Renal cortical epithelial cell (primary cell): ENCODE results near the gene MCRS1.

GRCh38 chr12:48717518-48717859 is 982 bp upstream of the CCNT1 start:
- RRBS = no CpG with 5 or more reads among the region's 8 CpGs

GRCh38 chr12:48771456-48772213 is 17.3 kb downstream of the ADCY6 start:
- RRBS = 96% methylated on average over 3 of the region's 13 CpGs

- RRBS = no CpG with 5 or more reads among the region's 9 CpGs
Measured at GRCh38 chr12:48777330-48777926, 11.5 kb downstream of the ADCY6 start.

- RRBS = no CpG with 5 or more reads among the region's 7 CpGs
Measured at GRCh38 chr12:48784805-48785457, 4.0 kb downstream of the ADCY6 start.

GRCh38 chr12:48794820-48795303 is 6.0 kb upstream of the ADCY6 start:
- RRBS = no CpG with 5 or more reads among the region's 3 CpGs

GRCh38 chr12:48814613-48815077 is 3.7 kb upstream of the CACNB3 start:
- RRBS = 2% methylated on average over 12 of the region's 42 CpGs

- RRBS = no CpG with 5 or more reads among the region's 3 CpGs
Measured at GRCh38 chr12:48816251-48816879, 1.9 kb upstream of the CACNB3 start.

- RRBS = no CpG with 5 or more reads among the region's 10 CpGs
Measured at GRCh38 chr12:48861733-48862175, 3.9 kb downstream of the RND1 start.

DNA sequence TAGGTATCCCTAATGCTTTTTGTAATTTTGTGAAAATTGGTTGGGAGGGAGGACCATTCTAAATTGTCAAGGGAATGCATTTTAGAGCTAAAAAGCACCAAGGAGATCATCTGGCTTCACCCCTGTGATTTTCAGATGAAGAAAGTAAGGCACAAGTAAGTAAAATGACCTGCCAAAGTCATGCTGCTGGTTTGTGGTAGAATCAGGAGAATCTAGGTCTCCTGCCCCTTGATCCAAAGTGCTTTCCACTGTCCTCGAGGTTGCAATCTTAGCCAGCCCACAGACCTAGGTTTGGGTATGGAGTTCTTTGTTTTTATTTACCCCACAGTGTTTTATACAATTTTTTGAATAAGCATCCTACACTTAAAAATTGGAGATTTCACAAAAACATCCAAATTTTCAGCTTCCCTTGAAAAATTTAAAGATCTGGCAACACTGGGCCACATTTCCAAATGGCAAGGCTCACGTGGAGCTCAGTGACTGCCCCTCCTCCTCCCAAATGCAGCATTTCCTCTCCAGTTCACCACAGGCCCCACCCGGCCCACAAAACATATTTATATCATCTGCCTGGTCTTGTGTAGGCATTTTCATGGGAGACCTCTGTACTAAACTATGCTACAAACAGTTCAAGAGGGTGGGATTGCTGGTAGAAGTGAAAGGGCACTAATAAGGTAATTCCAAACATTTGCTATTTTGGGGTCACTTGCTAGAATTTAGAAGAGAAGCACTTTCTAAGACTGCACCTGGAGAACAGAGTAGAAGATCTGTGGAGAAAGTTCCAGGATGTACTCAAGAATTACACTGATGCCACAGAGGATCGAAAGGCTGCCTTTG is 7.5 kb downstream of the FKBP11 start:
- RRBS = no CpG with 5 or more reads among the region's 4 CpGs

DNA sequence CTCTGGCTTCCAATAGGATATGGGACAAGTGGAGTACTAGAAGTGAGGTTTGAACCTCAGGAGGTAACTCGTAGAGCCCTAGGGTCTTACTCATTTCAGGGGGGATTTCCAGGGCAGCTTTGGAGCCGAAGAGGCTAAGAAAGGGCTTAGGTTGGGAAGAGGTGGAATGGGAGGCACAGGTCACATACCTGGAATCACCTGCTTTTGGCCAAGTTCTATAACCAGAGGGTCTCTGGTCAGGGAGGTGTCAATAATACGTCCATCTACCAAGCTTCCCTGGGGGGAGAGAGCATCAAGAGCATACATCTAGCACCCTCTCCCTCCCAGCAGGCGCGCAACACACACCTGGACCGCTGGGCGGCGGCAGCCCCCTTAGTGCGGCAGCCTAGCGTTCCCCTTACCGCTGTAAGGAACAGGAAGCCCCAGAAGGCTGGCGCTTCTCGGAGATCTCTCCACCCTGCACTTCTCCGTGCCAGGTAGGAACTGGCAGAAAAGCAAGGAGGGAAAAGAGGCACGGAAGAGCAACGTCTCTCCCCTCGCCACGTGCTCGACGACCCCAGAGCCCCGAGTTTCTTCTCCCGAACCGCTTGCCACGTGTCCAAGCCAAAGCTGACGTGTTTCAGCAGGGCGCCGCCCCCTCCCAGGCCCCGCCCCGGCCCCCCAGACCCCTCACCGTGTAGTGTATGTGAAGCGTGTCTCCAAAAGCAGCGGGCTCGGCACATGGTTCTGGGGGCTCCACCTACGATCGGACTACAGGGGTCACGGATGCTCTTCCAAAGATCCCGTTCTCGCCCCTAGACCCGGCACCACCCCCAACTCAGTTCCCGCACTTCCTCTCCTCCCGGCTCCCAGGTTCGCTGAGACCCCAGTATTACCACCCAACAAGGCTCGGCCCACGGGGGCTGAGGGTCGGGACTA is 660 bp downstream of the FKBP11 start:
- RRBS = 0% methylated on average over 2 of the region's 45 CpGs

- RRBS = no CpG with 5 or more reads among the region's 8 CpGs
Measured at GRCh38 chr12:48932766-48933533, 7.7 kb upstream of the FKBP11 start.

GRCh38 chr12:48978030-48978294 is 160 bp upstream of the WNT1 start:
- RRBS = 2% methylated on average over 14 of the region's 30 CpGs

DNA sequence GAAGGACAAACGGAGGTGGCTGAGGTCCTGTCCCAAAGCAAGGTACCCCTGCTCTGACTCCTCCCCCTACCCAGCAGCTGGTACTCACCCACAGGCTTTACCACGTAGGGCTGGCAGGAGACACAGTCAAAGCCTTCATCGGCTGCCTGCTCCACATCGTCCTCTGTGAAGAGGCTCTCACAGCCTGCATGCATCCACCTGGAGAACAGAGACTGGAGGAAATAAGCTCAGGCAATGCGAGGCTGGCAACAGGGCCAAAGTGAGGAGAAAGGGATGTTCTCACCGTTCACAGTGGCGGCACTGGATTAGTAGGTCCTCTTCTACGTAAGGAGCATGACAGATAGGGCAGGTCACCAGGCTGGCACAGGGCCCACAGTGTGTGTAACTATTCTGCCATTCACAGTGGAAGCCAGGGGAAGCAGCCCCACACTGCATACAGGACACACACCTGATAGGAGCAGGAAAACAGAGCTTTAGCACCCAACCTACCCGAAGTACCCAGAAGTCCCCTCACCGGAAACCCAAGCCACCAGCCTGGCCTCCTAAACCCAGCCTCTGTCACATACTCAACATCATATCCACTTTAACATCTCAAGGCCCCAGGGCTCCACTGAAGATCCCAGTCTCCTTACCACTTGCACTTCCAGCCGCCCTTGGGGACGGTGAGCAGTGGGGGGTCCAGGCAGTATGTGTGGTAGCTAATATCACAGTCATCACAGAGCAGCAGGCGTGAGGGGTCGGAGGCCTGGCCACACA is 14.4 kb downstream of the KMT2D start:
- RRBS = no CpG with 5 or more reads among the region's 14 CpGs

- RRBS = no CpG with 5 or more reads among the region's 10 CpGs
Measured at GRCh38 chr12:49189983-49190702, 1.3 kb upstream of the TUBA1A start.

- RRBS = no CpG with 5 or more reads among the region's 6 CpGs
Measured at GRCh38 chr12:49214648-49215543, 26.0 kb upstream of the TUBA1A start.

DNA sequence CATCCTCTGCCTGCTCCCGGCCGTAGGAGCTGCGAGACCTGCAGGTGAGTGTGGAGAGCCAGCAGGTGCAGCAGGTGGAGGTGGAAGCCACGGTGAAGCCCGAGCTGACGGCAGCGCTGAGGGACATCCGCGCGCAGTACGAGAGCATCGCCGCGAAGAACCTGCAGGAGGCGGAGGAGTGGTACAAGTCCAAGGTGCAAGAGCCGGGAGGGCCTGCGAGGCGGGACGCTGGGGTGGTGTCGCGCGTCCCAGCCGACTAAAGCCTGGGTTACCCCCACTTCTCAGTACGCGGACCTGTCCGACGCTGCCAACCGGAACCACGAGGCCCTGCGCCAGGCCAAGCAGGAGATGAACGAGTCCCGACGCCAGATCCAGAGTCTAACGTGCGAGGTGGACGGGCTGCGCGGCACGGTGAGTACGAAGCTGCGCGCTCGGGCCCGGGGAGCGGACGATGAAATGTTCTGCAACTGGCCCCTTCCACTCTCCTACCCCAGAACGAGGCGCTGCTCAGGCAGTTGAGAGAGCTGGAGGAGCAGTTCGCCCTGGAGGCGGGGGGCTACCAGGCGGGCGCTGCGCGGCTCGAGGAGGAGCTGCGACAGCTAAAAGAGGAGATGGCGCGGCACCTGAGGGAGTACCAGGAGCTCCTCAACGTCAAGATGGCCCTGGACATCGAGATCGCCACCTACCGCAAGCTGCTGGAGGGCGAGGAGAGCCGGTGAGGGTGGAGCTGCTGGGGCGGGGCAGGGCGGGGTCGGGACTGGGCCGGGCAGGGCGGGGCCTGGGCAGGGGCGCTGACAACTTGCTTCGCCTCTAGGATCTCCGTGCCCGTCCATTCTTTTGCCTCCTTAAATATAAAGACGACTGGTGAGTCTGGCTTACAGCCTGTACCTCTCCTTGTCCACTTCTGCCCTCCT is 2.2 kb downstream of the PRPH start:
- RRBS = under 1% methylated on average over 14 of the region's 74 CpGs

GRCh38 chr12:49568025-49568799 is at the start of gene MCRS1:
MCRS1 (minus strand) TSS chr12:49568142.
- RRBS = under 1% methylated on average over 9 of the region's 47 CpGs

DNA sequence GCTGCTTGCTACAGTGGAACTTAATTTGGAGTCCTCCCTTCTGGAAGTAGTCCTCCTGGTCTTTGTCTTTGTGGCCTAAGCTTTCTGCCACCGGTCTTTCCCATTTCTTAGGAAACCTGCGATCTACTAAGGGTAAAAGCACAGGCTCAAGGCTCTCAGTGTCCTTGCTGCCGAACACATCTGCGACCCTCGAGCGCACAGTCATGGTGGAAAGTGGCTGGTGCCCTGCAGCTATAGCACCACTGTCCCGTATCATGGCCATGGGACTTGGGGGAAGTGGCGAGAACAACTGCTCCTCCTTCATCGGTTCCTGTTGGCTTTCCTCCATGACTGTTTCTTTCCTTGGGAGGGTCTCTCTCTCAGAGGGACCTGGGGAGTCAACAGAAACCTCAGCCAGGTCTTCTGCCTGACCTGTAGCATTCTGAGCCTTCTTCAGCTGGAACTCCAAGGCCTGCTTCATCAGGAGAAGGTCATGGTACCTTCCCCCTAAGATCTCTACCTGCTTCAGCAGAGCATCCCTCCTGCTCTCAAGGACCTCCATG is 5.1 kb downstream of the FAM186B start:
- RRBS = no CpG with 5 or more reads among the region's 9 CpGs

DNA sequence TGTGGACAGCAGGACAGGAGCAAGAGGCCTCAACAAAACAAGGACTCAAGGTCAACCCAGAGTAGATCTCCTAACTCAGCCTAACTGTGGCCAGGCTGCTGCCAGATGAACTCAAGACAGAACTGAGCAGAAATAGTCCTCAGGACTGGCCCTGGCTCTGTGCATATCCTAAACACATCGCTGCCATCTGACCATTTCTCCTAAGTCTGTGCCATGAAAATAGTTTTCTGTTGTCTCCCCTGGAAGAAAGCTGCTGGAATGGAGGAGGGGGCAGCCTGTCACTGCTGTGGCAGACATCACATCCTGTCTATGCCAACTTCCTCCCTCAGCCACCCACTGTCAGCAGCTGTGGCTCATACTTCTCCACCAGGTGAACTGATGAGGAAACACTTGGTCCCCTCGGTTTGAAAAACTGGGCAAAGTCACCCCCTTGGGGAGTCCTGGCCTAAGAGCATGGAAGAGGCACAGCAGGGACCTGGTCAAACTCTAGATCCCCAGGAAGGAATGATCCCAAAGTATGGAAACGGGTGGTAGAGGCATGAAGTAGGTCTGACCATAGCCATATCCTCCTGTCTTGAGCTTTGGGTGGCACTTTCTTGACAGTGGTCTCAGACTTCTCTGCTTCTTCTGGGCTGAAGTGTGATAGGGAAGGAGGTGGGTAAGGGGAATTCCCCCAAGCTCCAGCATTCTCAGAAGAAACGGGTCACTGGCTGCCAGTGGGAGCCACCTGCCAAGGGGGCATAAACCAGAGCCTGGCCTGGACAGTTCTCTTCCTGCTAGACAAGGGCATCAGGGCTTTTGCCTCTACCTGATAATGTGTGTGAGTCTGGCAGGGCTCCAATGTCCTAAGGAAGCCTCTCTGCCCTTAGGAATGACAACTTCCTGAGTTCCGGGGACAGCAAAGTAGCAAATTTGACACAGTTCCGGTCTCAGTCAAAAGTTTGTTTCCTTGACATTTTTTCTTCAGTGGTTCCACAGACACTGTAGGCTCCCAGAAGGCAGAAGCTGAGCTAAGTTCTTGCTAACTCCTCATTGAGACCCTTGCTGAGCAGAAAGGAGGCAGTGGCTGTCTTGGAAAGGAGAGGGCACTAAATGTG is 36.1 kb downstream of the FMNL3 start:
- RRBS = no CpG with 5 or more reads among the region's 6 CpGs

GRCh38 chr12:49675190-49675641 is 32.0 kb downstream of the FMNL3 start:
- RRBS = no CpG with 5 or more reads among the region's 8 CpGs